ENCODE results near the genes RFXAP and TRPC4.

- RRBS = no CpG with 5 or more reads among the region's 6 CpGs
Measured at GRCh38 chr13:33832710-33833446, 14.9 kb downstream of the RFC3 start.

DNA sequence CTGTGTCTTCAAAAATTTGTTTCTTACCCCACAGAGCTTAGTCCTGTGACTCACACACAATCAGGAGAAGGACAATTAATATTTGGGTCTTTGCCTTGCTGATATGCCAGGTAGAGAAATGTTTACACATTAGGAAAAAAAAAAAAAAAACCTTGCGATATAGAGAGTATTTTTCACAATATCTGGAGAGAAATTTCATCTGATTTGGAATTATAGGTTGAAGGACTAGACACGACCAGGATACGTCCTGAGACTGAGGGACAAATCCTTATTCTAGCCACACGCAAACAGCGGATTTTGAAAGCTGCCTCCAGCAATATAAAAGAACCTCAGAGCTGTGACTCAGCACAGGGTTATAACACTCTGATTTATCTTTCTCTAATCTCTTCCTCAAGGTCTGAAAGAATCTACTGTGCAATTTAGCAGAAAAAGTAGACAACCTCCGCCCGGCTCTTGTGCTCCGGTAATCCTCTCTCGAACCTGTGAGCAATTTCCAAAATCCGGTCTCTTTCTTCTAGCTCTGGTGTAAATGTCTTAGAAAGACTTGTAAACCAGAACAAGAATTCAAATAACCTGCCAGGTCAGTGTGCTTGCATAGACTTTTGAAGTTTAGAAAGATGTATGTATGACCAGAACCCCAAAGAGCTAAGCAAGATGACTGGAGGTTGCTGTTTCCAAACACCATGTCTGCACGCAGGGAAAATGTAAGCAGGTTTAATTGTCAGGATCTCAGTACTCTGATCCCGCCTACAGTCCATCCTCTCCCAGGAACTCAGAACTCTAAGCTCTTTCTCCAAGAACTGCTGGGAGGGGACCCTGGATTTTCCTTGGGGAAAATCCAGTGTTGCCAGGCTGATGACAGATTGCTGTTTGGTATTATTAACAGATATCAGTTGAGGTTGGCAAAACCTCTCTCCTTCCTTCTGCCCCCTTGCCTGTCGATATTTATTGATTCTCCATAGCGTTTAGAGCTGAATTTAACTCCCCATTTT is 338.0 kb downstream of the RFC3 start:
- RRBS = no CpG with 5 or more reads among the region's 14 CpGs

DNA sequence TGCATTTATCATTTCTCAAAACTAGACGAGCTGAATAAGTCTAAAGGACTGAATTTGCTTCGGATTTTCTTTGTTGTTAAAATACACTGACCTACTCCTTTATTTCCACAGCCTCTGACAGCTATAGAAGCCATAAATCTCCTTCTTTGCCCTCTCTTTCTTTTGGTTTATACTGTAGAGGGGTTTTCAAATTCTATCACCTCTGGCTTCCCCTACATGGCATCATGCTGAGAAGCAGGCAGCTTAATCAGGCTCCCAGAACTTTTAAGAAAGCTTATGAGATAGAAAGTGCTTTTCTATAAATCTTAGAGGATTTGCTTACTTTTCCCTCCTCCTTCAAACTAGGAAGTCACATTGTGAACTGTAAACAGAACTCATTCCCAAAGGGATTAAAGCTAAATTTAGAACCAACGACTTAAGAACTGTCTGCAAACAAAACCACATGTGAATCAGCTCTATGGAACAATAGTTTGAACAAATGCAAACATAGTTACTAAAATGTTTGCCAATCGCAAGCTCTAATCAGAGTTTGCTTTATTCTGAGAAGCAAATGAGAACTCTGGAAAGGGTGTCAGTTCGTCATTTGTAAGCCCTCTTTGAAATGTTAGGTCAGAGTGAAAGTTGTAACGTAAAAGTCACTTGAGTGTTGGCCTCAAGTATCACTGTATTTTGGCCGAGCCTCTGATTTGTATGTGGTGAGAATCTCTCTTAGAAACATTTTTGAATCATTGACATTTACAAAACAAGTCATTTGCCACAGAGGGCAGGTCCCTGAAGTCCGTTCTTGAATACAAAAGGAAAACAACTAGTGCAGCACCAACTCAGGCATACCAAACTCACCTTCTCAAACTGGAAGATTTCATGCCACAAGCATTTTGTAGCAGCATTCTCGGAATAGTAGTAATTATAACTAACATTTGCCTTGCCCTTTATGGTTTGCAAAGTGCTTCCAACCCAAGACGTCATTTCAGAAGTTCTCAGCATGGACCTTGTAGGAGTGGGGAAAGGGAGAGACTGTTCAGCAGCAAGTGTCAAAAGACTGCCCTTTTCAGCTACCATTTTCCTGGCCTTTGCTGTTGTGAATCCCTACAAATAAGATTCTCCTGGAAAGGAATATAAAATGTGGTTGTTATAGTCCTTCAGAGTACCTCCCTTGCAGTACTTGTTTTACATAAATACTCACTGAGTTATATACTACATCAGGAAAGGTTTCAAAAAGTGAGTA is 344.3 kb downstream of the RFC3 start:
- RRBS = no CpG with 5 or more reads among the region's 10 CpGs

- RRBS = no CpG with 5 or more reads among the region's 4 CpGs
Measured at GRCh38 chr13:35772004-35772501, 295.6 kb upstream of the MAB21L1 start.

GRCh38 chr13:36359447-36360071 is 13.4 kb upstream of the SPART start:
- RRBS = no CpG with 5 or more reads among the region's 3 CpGs

GRCh38 chr13:36417926-36418401 is 14.3 kb upstream of the CCNA1 start:
- RRBS = no CpG with 5 or more reads among the region's 4 CpGs

DNA sequence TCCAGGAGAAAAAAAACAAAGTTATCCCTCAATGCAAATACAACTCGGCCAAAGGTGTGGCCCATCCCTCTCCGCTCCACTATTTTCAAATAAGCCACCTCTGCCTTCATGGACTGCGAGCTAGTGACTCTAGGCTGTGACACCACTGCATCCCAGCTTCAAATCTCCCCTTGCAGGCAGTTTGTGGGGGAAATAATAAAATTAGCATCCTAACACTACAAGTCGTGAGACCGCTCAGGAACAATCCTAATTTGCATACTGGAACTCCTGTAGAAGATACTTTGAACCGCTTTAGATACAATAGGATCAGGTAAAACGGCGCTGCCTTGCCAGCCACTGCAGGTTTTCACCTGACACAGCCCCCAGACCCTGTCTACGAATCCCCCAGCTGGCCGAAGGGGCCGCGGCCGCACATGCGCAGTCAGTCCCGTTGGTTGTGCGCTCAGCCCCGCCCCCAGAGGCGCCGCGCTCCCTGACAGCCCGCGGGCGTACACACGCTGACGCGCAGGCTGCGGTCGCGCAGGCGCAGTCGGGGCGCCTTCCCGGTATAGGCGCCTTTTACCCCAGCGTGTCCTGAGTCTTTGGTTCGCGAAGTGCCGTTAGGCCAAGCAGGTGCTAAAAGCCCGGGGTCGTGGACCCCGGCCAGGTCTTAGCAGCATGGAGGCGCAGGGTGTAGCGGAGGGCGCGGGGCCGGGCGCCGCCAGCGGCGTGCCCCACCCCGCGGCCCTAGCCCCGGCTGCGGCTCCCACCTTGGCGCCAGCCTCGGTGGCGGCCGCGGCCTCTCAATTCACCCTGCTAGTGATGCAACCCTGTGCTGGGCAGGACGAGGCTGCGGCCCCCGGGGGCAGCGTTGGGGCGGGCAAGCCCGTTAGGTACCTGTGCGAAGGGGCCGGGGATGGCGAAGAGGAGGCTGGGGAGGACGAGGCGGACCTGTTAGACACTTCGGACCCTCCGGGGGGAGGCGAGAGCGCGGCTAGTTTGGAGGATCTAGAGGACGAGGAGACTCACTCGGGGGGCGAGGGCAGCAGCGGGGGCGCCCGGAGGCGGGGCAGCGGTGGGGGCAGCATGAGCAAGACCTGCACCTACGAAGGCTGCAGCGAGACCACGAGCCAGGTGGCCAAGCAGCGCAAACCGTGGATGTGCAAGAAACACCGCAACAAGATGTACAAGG is at the start of gene RFXAP:
TSS of gene RFXAP (plus strand) at position 522 of the 1,171 bp plus-strand sequence.
- RRBS = 2% methylated on average over 42 of the region's 89 CpGs

- RRBS = no CpG with 5 or more reads among the region's 8 CpGs
Measured at GRCh38 chr13:36850981-36851956, 32.2 kb downstream of the RFXAP start.

- RRBS = 1% methylated on average over 6 of the region's 29 CpGs
Measured at GRCh38 chr13:36998173-36999057, 725 bp downstream of the ALG5 start.

DNA sequence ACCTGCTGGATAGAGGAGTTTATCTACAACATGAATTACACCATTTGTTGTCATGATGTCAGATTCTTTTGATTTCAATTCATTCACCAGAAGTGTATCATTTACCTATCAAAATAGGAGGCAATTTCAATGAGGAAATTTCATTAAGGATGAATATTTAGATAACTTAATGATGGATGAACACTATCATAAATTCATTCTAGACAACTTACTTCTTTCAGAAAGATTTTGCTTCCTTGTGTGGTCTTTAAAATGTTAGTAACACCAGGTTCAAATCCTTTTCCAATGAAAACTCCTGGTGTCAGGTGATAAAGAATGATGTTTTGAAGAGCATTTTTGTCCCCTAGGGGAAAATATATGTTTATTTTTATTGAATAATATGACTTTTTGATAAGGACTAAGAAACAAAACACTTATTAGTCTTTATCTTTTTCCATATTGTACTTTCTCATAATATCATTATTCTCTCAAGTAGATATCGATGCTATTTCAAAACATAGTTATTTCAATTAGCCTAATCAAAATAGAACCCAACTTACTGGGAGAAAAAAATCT is 19.5 kb downstream of the POSTN start:
- RRBS = no CpG with 5 or more reads among the region's 1 CpG

- RRBS = 0% methylated on average over 9 of the region's 63 CpGs
Measured at GRCh38 chr13:37869642-37870862, at the start of gene TRPC4. Gene TRPC4, minus strand, starts transcription at chr13:37869772.

GRCh38 chr13:38514475-38514951 is 164.9 kb downstream of the UFM1 start:
- RRBS = no CpG with 5 or more reads among the region's 1 CpG

DNA sequence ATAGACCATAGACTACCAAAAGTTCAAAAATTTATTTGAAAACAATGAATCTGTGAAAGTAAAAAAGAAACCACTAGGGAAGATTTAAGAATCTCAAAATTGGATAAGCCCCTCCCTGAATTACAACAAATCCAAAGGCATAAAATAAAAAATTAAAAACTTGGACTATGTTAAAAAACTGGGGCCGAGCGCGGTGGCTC is 58.1 kb downstream of the STOML3 start:
- RRBS = no CpG with 5 or more reads among the region's 3 CpGs

- RRBS = no CpG with 5 or more reads among the region's 11 CpGs
Measured at GRCh38 chr13:39006683-39006966, 16.0 kb upstream of the STOML3 start.

DNA sequence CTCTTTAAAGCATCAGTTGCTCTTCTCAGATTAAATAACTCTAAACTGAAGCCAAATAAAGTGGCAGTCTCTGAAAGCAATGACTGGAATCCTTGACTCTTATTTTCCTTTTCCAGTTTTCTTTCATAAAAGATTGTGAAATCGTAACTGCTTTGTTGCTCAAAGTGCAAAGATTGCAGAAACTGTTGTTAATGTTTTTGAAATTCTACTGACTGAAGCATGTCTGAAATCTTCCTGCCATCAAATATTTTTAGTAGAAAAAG is 1.9 kb downstream of the NHLRC3 start:
- RRBS = no CpG with 5 or more reads among the region's 1 CpG

DNA sequence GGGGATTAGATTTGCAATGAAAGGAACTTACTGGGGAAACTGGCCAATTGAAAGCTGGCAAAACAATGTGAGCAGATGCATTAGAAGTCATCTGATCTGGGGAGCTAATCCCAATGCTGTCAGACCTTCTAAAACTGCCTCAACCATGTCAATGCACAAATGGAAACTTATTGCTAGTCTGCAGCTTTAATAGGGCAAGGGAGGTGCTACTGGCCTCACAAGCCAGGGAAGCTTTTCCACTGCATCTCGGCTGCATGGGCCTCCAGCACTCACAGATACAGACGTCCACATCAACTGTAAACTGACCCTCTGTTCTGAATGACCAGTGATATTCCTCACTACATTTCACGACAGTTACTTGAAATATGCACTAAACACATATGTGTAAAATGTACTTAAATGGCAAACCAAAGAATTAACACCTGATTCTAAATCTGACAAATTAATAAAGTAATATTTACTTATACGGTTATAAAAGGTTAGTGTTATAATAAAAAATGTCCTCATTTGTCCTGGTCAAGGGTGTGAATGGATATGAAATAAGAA is 154.0 kb downstream of the LHFPL6 start:
- RRBS = no CpG with 5 or more reads among the region's 4 CpGs

- RRBS = no CpG with 5 or more reads among the region's 4 CpGs
Measured at GRCh38 chr13:39776471-39777023, 121.1 kb downstream of the COG6 start.

GRCh38 chr13:40069139-40069698 is 413.8 kb downstream of the COG6 start:
- RRBS = no CpG with 5 or more reads among the region's 7 CpGs

GRCh38 chr13:40094001-40094537 is 438.6 kb downstream of the COG6 start:
- RRBS = no CpG with 5 or more reads among the region's 5 CpGs

- RRBS = no CpG with 5 or more reads among the region's 20 CpGs
Measured at GRCh38 chr13:40187103-40187941, 479.1 kb downstream of the FOXO1 start.